Neural cell (in vitro differentiated cells): Measurements from ENCODE around the genes CHL1, CNTN6, TRNT1 and GRM7.

GRCh38 chr3:196270-197112, at the start of gene CHL1:
TSS of gene CHL1 (plus strand) at chr3:196763.
- RAMPAGE, long total RNA, result start-site peak on the plus strand at chr3:196519-197276, 177 and 674 reads in 2 replicates

- RAMPAGE, long total RNA, result no peak
Observed at GRCh38 chr3:348480-348953, 152.0 kb downstream of the CHL1 start.

- RAMPAGE, long total RNA, result no peak
Observed at GRCh38 chr3:1092355-1093331, at the start of gene CNTN6. TSS of gene CNTN6 (plus strand) at chr3:1093024.

DNA sequence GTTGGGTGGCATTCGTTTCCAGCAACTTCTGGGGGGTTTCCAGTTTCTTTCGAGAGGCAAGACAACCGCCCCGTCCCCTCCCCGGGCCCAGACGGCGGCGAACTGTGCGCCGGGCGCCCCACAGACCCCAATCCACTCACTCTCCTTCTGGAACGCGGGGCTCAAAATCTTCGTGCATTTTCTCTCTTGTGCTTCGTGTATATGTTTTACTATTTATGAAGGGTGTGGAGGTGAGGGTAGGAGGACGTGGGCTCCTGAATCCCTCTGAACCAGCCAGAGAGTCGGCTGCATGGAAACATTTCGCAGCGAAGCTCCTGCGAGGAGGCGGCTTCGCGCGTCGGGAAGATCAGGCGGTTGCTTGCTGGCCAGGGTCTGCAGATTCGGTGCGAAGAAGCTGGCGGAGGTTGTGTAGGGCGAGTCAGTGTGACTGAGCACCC, 1.0 kb downstream of the CNTN4 start:
- RAMPAGE, long total RNA, result no peak

GRCh38 chr3:2599326-2599617, 500.6 kb downstream of the CNTN4 start:
- RAMPAGE, long total RNA, result no peak

DNA sequence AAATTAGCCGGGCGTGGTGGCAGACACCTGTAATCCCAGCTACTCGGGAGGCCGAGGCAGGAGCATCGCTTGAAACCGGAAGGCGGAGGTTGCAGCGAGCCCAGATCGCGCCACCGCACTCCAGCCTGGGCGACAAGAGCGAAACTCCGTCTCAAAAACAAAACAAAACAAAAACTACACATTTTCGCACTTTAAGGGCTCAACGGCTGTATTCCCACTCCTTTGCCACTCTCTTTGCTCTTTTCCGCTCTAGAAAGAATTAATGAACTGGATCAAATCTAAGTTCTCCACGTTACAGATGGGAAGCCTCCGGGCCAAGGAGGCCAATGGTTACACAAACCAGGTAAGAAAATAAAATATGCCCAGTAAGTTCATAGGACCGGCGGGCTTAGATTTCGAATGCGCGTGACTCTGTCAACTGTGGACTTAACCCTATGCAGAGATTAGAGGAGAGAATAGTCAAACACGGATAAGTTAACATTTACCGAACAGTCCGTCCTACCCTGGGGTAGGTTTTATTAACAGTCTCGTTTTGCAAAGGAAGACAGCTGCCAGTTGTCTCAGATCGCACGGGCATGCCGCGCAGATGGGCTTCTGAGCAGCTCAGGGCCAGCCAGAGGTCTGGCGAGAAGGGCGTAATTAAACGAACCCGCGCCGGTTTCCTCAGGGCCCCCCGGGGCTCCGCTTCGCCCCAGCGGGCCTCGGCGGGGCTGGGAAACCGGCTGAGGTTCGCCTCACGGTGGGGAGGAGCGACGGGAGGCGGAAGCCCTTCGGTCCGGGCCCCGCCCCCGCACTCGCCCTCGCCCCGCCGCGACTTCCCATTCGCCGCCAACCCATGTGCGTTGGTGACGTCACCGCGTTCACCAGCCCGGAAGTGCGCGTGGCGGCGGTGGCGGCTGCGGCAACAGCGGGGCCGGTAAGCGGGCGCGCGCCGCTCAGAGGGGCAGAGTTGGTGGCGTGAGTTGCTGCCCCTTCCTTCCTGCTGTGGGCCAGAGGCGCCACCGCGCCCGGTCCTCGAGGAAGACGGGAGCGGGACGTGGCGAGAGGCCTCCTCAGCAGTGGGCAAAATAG, at the start of gene TRNT1:
TRNT1 (plus strand) TSS at position 866 of the 1,071 bp plus-strand sequence.
- RAMPAGE, long total RNA, result start-site peak on the plus strand centred at position 882 of the sequence, 35 bp wide, 891 and 1,302 reads in 2 replicates

DNA sequence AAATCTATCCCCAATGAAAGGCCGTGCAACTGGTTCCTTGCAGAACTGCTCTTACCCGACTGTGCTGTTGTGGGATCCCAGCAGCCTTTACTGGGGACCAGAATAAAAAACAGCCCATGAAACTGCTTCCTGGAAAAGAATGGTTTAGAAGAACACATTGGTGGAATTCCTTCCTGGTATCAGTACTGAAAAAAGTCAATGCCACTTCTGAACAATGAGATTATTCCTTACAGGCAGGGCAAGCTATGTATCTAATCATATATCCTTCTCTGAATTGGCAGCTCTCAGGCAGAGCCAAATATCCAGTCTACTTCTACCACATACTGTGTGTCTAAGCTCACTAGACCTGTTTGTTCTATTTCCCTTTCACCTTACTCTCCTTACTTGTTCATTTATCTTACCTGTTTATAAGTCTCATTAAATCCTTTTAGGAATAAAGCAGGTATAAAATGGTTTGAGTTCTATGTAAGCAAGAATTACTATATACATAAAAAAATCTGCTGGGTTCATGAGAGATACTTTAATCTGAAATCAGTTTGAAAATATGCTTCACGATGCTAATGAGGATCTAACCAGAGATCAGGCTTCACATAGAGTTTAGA, 8.3 kb downstream of the SETMAR start:
- RAMPAGE, long total RNA, result no peak

- RAMPAGE, long total RNA, result no peak
Observed at GRCh38 chr3:4752182-4753057, 226.8 kb upstream of the BHLHE40 start.

DNA sequence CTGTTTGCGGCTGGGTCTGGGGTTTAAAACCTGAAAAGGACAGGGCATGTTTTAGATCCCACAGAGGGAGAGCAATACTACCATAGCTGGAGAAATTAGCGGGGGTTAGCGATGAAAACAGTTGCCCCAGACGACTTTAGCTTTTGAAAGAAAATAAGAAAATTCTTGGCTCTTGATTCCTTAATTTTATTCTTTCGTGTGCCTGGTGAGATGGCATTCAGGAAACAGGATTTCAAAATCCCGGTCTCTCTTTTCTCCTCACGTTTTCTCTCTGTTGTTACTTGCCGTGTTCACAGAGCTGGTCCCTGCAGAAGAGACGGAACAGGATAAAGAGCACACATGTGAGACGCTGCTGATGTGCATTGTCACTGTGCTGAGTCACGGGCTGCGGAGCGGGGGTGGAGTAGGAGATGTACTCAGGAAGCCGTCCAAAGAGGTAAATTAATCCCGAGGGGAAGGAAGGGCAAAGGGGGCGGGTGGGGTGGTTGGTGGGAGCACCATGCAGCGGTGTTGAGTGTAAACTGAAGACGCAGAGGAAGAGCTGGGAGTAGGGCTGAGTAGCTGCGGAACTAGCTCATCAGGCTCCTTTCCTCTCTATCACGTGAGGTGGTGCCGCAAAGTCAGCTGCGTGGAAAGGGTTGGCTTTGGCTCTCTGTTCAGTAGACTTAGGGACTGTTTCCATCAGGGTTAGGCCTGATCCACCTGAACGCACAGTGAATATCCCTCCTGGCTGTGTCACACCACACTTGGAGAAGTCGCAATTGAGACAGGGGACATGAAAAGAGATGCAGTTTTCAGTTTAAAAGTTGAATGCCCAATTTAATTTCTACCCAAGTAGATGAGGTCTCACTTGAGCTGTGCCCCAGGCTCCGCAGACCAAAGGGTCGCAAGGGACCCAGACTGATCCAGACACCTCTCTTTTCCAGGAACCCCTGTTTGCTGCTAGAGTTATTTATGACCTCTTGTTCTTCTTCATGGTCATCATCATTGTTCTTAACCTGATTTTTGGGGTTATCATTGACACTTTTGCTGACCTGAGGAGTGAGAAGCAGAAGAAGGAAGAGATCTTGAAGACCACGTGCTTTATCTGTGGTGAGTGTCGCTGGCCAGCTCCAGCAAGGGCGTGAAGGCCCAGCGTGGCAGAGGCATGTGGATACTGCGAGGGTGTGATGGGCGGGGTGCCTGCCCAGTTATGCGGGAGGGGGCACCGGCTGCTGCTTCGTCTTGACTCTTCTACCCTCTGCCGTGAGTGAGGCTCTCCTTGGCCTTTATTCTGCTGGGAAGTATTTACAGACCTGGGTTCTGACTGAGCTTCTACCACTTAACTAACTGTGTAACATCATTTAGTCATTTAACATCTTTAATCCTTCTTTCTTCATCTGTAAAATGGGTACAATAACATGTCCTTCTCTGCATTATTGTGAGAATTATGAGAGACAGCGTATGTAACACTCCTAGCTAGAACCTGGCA, 164.6 kb upstream of the BHLHE40 start:
- RAMPAGE, long total RNA, result no peak

- RAMPAGE, long total RNA, result no peak
Observed at GRCh38 chr3:4820915-4821852, 158.1 kb upstream of the BHLHE40 start.

- RAMPAGE, long total RNA, result no peak
Observed at GRCh38 chr3:4826667-4826824, 152.7 kb upstream of the BHLHE40 start.

GRCh38 chr3:4828588-4829398, 150.4 kb upstream of the BHLHE40 start:
- RAMPAGE, long total RNA, result no peak

DNA sequence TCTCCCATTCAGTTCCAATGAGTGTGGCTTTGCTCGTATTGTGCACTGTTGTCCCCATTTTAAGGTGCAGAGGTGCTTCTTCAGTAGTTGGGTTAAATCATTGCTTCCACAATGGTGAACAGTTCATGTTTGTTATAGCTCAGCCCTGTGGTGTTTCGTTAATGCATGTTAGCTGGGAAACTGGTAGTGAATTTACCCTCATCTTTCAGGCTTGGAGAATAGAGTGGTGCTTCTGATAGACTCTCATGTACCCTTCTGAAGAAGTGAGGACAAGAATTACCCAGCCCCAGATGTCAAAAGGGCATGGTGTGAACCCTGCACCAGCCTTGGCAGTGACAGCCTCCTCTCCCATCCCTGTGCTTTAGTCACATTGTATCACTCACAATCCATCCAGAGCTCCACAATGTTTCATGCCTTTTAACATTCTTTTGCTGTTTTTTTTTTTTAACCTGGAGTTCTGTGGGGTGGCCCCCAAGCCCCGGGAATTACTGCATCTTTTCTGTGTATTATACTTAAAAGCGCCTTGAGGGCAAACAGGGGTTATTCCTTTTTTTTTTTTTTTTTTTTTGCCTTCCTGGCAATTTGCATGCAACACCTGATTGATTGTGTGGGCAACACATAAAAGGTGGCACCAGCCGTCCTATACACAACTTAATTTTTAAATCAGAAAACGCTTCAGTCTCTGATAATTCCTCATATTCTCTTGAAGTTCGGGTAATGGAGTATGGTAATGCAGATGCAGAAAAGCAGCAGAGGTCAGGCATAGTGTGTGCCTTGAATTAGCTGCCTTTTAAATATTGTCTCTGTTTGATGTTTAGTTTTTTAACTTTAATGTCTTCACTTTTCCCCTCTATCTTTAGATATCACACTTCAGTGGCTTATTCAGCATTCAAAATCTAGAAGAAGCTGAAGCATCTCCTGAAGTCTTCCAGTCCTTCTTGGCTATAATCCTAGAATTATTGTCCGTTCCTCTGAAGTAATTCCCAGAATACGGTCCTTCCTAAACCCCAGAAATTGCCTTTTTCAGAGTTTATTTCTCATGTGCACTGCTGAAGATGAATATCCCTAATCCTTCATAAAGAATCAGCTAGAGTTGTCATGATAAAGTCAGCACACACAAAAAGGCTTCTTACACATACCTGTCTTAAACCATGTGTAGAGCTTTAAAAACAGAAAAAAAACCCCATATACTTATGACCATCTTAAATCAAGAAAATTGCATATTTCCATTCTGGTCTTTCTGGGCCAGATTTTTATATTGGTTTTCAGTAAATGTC, 9.3 kb upstream of the EDEM1 start:
- RAMPAGE, long total RNA, result no peak

GRCh38 chr3:5194648-5195519, 7.4 kb downstream of the EDEM1 start:
- RAMPAGE, long total RNA, result no peak

DNA sequence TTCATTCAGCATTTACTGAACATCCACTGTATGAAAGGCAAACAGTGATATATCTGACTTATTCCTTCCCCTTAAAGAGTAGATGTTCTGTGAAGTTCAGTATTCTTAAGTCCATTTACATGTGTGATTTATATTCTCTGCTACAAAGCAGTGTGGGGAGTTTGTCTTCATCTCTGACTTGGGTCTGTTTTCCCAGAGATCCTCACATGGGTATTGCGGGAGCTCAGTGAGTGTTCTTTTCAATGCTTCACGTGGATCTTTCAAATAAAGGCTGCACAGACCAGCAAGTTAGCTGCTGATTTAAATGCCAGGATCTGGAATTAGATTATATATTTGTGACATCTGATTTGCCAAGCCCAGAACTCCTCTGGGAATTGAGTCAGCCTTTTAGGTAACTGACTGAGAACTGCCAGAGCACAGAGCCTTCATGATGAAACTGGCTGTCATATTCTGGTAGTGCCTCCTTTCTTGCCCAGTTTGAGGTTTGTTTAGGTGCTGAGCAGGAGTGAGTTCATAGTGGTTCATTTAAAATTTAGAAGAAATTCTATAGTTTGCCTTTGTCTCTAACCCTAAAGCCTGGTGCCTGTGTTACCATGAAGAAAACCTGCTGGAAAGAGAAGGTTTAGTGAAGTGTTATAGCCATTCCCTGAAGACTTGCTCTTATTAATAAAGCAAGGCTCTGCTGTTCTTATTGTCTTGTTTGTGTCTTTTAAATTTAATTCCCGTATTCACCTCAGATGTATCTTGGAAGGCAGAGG, 14.8 kb downstream of the EDEM1 start:
- RAMPAGE, long total RNA, result no peak

- RAMPAGE, long total RNA, result no peak
Observed at GRCh38 chr3:5218549-5218924, 31.0 kb downstream of the EDEM1 start.

DNA sequence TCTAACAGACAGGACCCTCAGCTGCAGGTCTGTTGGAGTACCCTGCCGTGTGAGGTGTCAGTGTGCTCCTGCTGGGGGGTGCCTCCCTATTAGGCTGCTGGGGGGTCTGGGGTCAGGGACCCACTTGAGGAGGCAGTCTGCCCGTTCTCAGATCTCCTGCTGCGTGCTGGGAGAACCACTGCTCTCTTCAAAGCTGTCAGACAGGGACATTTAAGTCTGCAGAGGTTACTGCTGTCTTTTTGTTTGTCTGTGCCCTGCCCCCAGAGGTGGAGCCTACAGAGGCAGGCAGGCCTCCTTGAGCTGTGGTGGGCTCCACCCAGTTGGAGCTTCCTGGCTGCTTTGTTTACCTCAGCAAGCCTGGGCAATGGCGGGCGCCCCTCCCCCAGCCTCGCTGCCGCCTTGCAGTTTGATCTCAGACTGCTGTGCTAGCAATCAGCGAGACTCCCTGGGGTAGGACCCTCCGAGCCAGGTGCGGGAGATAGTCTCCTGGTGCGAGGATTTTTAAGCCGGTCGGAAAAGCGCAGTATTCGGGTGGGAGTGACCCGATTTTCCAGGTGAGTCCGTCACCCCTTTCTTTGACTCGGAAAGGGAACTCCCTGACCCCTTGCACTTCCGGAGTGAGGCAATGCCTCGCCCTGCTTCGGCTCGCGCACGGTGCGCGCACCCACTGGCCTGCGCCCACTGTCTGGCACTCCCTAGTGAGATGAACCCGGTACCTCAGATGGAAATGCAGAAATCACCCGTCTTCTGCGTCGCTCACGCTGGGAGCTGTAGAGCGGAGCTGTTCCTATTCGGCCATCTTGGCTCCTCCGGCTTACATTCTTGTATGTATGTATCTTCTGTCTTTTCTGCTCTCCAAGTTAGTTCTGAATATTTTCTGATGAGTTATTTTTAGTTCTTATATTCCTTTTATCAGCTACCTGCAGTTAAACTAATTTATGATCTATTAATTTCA, 370.5 kb upstream of the GRM7 start:
- RAMPAGE, long total RNA, result no peak

DNA sequence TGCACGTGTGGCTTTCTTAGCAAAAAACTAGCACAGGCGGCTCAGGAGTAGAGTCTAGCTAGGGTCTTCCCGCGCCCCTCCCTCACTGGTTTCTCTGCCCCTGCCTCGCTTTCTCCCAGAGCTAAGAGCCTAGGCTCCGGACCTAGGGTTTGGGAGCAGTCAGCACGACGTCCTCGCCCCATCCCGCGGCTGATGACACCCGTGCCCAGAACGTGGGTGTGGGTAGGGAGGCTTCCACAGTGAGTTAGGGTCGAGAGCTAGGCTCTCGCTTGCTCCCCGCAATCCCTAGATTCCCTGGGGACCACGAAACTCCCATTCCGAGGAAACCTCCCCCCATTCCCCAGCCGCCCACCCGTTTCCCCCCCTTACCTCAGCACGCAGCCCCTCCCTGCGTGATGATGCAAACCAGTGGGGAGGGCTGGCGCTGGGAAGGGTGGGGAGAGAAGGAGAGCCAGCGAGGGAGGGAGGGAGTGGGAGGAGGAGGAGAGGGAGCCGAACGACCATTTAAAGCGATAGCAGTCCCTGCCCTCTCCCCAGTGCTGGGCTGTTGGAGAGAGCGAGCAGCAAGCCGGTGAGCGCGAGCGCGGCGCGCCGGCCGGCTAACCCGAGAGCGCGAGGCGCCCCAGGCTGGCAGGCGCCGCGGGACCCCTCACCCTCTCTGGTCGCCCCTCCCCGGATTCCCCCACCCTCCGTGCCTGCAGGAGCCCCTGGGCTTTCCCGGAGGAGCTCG, at the start of gene GRM7:
GRM7 (plus strand) TSS at position 536 of the 730 bp plus-strand sequence.
- RAMPAGE, long total RNA, result no peak

- RAMPAGE, long total RNA, result no peak
Observed at GRCh38 chr3:7010904-7011230, 150.0 kb downstream of the GRM7 start.

DNA sequence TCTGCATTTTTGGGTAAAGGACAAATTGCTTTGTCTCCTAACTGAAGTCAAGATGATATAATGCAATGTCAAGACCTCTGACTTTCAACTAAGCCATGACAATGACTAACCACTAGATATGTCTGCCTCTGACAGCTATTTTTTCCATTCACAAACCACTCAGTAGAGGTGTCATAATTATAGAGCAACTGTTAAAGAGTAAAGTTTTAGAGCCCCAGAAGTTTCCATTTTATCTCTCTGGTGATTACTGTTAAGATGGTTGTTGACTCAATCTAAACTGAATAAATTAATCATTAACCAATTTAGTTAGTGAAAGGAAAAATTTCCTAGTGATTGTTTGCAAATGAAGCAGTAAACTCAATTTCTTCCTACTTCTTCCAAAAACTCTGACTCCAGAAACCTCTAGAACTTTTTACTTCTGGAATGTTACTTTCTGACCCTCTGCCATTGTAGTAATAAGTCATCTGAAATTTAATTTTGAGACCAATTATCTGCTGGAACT, 779.9 kb downstream of the GRM7 start:
- RAMPAGE, long total RNA, result no peak